PC-3 (cell line): ENCODE measurements around the genes PRDM8 and RASGEF1B.

DNA sequence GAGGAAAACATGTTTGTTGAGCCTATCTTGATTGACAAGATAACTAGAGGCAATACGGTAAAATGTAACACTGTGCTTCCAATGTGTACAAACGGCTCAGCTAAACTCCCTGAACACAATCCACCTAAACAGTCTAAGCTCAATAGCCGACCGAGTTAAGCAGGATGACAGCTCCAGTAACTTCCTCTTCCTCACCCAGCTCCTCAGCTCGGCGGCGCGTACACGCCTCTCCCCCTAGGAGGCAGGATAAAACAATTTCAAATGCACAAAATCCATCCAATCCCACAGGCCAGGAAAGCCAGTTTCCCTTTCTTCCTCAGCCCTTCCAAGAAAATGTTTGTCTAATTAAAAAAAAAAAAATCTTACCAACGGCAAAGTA lies 1.1 kb downstream of the CNOT6L start:
- RAMPAGE, long total RNA = no peak

GRCh38 chr4:77819546-77820331 lies 571 bp upstream of the CNOT6L start:
- RAMPAGE, long total RNA = no peak

DNA sequence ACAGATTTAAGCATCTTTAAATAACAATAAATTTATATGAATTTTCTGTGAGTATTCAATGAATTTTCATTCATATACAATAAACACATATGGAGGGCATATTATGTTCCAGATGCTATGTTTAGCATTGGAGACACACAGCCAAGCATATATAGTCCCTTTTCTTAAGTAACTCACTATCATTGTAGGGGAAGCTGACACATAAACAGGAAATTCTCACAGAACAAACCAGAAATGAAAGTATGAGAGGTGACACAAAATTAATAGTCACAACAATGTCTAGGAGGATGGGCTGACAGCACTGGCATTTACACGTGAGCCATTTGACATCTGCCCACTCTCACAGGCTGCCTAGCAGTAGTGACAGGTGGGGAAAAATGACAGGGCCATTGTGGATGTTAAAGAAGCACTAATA lies 2.6 kb upstream of the CNOT6L start:
- RAMPAGE, long total RNA = no peak

- RAMPAGE, long total RNA = no peak
Measured at GRCh38 chr4:78610411-78610864, 58.9 kb downstream of the ANXA3 start.

DNA sequence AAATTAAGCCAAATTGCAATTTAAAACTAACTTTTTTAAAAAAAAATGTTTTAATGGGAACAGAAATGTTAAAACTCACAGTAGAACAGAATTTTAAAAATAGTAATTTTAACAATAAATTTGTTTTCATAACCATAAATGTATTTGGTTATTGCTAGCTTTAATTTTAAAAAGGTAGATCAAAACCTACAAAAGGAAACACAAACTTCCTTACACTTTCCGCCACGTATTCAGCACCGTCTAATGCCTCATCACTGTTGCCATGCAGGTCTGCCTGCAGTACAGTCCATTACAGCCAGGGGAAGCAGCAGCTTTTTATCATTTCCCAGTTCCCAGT lies 93.0 kb downstream of the ANXA3 start:
- RAMPAGE, long total RNA = no peak

- RAMPAGE, long total RNA = no peak
Measured at GRCh38 chr4:78691284-78691795, 84.8 kb upstream of the BMP2K start.

- RAMPAGE, long total RNA = no peak
Measured at GRCh38 chr4:78787172-78788066, 11.3 kb downstream of the BMP2K start.

- RAMPAGE, long total RNA = no peak
Measured at GRCh38 chr4:78915972-78916307, 23.3 kb downstream of the PAQR3 start.

DNA sequence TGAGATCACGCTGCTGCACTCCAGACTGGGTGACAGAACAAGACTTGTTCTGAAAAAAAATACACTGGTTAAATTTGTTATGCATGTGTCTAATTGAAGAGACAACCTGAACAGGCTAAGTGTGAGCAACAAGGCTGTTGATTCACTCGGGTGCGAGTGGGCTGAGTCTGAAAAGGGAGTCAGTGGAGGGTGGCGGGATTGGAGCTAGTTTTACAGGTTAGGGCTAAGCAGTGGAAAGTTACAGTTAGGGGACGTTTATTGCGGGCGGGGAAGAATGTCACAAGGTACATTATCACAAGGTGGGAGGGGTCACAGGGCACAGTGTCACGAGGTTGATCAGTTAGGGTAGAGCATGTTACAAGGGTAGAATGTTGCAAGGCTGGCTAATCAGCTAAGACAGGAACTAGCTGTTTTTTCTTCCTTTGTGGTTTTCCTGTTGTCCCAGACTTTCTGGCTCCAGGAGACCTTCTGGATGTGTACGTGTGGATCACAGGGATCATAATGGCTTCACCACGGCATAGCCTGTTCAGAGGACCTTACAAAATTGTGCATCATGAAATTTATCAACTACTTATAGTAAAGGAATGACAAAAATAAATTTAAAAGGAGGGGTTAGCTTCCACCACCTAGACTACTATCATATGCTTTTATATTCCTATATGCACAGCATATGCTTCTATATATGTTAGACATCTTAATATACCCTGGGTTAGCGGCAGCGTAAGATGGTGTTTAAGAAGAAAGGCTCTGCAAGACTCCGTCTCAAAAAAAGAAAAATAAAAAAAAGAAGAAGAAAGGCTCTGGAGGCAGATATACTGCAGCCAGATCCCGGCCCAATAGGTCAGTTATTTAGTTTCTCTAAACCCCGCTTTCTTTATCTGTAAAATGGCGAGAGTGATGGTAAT lies 115.6 kb downstream of the NAA11 start:
- RAMPAGE, long total RNA = no peak

DNA sequence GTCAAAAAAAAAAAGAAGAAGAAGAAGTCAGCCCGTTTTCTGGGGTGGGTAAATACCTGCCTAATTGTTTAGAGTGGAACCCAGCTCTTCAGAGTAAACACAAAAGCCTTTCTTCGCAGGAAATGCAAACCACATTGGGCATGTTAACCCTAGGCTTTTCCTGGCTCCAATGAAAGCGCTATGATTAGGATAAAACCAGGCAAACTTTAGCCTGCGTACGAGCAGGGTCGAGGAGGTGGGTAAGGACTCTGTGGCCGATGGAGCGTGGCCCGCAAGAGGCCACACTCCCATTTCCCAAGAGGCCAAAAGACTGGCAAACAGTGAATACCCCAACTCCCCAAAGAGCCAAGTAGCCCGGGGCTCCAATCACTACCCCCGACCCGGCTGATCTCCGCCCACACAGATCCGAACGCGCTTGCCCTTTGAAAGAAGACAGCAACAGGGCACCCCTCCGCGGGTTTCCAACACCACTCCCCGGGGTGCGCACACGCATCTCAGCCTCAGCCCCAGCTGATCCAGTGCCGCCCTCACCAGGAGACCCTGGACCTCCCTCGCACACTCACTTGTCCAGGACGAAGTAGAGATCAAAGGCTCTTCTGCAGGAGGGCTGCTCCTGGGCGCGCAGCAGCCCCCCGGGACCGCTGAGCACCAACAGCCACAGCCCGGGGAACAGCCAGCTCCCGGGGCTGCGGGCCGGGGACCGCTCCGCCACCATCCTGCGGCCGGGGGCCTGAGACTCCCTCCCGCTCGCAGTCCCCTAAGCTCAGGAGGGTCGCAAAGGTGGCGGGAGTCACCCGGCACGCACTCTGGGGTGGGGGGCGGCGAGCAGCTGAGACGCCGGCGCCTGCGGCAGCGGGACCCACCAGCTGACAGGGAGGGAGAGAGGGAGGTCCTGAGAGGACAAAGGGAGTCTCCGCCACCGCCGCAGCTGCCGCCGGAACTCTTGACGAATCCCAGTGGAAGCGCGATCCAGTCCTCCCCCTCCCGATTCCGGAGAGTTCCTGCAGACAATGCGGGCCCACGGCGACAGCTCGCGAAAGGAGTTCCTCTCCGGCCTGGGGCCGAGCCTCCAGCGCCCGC lies 843 bp downstream of the ANTXR2 start:
- RAMPAGE, long total RNA = no peak

DNA sequence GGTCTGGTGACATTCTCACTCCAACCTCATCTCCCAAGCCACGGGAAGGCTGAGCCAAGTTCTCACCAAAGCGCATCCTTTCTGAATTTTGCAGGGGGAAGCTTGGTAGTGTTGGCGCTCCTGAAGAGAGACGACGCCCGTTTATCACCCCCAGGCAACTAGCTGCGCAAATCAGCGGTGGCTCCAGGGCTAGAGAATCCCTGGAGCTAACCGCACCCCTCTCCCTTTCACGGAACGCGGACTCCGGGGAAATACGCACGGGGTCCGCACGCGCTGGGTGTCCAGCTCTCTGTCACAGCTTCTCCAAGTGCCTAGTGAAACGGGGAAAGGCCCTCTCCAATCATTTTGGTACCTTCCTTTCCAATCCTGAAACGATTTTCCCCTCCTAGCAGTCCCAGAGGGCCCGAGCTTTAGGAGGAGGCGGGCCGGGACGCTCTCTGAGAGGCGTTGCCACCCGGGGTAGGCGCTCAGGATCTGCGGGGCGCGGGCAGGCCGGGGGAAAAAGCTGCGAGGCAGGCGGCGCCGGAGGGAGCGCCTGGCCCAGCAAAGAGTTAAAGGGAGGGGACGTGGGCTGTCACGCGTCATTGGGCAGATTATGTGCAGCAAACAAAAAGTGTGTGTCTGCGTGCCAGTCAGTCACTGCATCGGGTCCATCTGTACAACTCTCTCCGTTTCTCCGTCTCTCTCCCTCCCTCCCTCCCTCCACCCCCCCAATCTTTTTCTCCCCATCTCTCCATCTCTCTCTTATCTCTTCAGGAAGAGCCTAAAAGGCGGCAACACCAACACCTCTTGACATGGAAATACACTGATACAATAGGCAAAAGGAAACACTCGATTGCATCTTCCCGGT lies at the start of gene PRDM8:
TSS of gene PRDM8 (plus strand) at position 635 of the 850 bp plus-strand sequence.
- RAMPAGE, long total RNA = no peak

DNA sequence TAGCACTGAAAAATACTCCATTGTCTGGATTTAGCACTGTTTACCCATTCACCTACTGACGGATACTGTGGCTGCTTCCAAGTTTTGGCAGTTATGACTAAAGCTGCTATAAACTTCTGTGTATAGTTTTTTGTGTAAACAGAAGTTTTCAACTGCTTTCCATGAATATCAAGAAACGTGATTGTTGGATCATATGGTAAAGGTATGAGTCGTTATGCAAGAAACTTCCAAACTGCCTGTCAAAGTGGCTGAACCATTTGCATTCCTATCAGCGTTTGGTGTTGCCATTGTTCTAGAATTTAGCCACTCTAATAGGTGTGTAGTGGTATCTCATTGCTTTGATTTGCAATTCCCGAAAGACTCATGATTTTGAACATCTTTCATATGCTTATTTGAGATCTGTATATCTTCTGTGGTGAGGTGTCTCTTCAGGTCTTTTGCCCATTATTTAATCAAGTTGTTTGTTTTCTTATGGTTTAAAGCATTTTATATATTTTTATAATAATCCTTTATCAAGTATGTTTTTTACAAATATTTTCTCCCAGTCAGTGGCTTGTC lies 87.8 kb downstream of the BMP3 start:
- RAMPAGE, long total RNA = no peak

DNA sequence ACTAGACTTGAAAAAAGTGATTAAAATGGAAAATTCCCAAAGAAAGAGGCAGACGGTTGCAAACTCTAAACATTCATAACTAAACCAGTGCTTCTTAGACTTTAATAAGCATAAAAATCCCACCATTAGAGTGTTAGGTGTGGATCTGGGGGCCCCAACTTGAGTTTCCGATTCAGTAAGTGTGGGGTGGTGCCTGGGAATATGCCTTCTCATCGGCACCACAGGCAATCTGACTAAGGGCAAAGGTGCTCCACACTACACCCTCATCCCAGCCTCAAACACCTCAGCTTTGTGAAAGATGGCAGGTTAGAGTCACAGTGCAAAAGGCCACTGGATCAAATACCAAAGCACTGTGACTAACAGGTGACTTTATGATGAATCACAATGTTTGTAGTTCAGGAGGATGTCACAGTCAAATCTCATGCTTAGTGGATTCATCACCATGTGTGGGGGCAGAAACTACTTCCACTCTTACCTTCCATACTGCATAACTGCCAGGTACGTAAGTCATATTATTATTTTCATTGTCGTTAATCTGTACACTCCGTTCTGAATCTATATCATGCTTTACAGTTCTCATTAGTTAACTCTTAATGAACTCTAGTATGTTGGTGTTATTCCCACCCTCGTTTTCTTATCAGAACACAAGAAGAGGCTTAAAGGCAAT lies 50.4 kb downstream of the PRKG2 start:
- RAMPAGE, long total RNA = no peak

DNA sequence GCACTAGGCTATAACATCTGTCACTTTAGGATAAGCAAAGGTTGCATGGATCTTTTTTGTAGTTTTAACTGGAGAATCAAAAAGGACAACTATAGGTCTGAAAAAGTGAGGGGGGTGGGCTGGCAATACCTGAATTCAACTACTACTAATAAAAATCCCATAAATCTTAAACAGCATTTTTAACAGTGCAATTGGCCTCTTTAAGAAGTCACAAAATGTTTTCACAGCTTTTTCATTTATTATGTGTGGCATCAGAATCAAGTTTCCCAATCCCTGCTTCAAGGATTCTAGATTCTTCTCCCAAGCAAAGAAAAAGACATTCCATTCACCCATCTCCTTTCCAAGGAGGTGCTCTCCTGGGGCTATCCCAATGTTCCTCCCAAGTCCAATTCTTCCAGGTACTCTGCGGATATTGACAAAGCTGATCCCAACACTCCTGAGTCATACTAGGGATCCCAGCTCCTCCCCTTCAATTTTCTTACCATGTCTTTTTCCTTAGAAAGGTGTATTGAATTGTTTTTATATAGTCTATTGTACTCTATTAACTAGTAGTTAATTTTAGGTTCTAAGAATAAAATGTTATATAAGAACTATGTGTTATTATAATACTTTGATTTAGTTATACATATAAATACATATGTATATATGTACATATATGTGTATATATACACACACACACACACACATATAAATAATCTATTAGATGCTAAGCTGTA lies 2.6 kb downstream of the RASGEF1B start:
- RAMPAGE, long total RNA = no peak

- RAMPAGE, long total RNA = no peak
Measured at GRCh38 chr4:81471397-81471959, at the start of gene RASGEF1B. Gene RASGEF1B (minus strand): TSS chr4:81471907.

DNA sequence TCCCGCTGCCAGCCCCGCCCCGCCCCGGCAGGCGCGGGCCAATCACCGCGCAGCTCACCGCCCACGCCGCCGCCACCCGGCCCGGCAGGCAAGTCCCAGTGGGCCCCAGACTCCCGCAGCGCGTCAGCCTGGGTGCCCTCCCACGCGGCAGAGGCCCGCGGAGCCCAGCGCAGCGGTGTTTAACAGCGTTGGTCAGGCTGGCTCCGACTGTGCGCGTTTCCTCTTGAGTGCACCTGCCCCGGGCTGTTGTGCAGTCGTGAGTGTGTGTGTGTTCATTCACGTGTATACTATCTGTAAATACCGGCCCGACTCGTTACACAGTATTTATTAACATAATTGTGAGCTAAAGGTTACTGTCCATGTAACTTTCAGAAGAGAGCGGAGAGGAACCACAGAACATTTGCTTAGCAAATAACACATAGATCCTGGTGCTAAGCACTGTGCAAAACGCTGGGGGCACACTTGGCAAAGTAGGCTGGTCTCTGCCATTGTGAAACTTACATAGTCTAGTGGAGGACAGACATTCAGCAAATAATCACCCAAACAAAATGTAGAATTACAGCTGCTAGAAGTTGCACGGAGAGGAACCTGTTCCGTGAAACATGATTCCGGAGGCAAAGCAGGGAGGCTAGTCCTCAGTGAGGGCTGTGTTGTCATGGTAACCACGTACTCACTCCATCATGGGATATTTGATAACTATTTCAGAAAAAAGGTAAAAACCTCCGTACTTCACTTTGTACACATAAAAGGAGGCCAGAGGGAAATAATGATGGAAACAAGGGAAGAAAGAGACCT lies 450 bp upstream of the RASGEF1B start:
- RAMPAGE, long total RNA = no peak

DNA sequence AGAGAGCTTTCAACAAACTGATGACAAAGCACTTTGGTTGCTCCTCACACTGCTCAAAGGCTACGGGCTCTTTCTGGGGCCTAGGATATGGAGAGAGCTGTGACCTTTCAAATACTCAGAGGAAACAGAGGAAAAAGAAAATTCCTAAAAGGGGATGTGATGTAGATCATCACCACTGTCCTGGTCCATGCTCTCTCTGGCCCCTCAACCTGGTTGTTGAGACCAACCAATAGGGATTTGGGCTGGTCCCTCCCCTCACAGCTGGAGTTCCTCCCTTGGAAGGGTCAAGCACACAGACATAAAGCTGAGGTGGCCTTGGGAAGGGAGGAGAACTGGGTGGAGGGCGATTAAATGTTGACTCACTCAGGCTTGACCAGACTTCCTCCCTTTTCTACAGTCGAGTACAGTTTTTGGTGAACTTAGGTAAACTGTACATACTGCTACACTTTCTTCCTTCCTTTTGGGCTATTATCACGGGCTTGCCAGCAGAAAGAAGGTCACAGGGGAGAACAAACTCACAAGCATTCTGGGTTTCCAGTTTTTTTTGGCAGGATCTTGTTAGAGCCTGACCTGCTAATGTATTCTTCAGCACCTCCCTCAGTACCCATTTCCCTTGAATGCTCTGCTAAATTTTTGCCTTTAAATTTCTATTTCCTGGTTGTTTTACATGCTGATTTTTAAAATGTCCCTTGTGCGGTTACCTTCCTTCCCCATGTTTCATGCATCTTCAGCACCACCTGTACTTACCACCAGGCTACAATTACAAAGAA lies 135.1 kb upstream of the RASGEF1B start:
- RAMPAGE, long total RNA = no peak

DNA sequence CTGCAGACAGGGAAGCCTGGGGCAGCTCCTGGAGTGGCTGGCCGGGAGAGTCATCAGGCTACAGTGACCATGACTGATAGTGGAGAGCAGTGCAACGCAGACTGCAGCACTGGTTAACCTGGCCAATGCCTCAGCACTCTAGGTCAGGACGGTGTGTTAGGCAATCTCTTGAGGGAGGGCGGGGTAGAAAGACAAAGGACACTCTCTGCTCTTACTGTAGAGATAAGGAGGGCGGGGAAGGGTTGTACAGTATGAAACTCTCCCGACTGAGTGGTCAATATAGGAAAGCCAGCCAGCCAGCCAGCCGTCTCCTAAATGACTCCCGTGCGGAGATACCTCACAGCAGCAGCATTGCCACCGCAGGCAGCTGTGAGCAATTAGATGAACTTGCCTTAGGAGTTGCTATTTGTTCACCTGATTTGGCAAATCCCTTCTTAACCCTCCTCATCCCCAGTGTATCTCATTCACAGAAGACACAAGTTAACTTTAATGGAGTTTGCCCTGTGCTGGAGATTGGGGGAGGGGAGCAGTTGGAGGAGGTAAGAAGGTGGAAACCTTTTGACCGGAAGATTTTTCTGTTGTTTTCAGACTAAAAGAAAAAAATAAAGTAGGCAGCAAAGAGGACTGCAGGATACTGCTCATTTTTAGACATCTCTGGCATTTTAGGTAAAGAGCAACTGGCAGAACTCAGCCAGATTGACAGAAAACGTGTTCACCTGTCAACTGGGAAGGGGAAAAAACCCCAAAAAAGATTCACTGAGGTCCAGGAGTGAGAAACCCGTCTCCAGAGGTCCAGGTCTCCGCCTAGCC lies 330.5 kb downstream of the HNRNPD start:
- RAMPAGE, long total RNA = no peak

DNA sequence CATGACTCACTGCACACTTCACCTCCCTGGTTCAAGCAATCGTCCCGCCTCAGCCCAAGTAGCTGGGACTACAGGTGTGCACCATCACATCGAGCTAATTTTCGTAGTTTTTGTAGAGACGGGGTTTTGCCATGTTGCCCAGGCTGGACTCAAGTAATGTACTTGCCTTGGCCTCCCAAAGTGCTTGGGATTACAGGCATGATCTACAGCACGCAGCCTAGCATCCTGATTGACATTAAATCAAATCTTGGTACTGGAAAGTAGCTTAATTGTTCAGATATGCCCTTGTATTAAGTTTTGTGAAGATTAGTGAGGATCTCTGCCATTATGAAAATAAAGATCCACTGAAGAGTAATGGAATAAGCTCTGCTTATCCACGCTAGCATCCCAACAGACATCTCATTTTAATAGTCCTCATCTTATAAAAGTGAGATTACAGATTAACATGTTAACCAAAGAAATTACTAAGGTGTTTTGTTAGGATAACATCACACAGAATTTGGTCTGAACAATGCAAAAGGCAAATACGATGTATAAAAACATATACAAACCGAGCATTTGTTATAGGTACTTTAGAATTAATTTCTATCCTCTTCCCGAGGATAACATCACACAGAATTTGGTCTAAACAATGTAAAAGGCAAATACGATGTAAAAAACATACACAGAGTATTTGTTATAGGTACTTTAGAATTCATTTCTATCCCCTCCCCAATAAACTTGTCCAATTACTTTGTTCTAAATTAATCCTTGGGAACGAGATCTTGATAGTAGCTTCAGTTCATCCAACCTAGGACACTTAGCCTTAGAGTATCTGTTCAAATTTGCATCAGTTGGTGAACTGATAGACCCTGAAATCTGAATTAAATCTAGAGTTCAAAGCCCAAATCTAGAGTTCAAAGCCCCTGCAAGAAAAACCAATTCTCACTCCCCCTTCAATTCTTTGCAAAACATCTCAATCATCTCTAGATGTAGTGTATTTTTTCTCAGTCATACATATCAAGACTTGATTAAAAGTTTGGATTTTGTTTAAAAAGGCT lies 7.8 kb downstream of the HNRNPDL start:
- RAMPAGE, long total RNA = no peak

DNA sequence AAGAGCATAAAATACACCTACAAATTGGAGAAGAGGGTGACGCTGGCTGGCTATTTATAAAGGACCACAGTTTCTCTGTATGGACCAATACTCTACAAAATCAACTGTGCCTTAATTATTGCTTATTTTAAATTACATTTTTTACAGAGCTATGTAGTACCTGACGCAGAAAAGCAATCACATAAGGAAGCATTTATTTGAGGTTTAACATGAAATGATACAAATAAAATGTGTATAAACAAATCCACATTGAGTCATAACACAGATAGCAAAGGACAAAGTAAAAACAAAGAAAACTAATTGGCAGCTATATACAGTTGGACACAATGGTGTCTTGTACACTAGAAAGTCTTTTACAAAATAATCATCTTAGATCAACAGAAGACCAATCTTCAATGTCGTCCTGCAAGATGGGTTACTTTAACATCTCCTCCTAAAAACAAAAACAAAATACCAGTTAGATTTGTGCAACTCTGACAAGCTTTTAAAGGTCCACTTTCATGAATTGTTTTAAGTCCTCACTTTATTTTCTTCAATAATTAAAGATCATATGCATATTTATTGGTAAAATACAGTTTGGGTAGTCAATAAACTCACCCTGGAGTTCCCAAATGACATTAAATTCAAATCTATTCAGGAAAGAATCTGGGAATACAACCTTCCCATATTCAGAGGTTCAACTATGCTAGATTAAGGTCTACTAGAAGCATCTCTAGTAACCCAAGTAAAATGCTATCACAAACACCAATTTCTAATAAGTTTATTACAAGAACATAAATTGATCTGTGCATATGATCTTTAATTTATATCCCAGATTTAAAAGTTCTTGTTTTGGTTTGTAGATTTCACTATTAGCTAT lies 5.6 kb downstream of the HNRNPDL start:
- RAMPAGE, long total RNA = no peak